AG10803 (cell line): ENCODE data around the genes CYB561, CSH1 and ERN1.

DNA sequence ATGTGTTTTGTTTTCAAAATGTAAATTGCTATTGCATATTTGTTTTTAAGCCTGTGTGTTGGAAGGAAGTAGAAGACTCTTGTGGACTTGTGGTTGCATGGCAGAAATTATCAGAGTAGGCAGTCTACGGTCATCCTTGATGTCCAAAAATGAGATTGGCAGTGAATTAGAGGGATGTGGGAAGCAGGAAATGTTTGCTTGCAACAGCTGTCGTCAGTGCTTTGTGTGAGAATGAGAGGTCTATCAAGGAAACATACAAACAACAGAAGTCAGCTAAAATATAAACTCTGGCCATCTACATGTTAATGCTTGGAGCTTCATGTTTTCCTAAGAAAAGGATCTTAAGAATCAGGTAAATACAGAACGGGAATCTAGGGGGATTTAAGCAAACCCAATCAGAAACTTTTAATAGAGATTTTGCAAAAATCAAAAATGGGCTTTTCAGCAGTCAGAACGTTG is 196.8 kb downstream of the CYB561 start:
- RRBS = no CpG with 5 or more reads among the region's 4 CpGs

- RRBS = no CpG with 5 or more reads among the region's 5 CpGs
Observed at GRCh38 chr17:63389354-63389963, 56.6 kb downstream of the CYB561 start.

GRCh38 chr17:63445994-63446471 is at the start of gene CYB561:
Gene CYB561 (minus strand): TSS chr17:63446306.
- RRBS = 2% methylated on average over 45 of the region's 63 CpGs

DNA sequence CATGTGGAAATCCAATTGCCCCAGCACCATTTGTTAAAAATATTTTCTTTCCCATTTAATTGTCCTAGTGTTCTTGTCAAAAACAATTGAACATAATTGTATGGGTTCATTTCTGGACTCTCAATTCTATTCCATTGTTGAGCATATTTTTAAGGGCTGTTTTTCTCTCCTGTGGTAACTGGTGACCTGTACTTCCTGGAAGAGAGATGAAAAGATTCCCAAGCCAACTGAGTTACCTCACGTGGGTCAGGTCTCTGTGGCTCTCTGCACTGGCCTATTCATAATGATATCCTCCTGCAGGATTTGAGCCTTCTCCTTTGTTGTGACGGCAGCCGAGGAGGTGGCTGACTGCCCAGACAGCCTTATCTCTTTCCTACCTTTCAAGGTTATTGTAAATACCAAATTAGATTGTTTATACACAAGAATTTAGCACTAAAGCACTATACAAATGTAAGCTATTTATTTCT is 2.7 kb upstream of the ACE start:
- RRBS = no CpG with 5 or more reads among the region's 3 CpGs

- RRBS = no CpG with 5 or more reads among the region's 6 CpGs
Observed at GRCh38 chr17:63503174-63503633, 20.0 kb upstream of the KCNH6 start.

DNA sequence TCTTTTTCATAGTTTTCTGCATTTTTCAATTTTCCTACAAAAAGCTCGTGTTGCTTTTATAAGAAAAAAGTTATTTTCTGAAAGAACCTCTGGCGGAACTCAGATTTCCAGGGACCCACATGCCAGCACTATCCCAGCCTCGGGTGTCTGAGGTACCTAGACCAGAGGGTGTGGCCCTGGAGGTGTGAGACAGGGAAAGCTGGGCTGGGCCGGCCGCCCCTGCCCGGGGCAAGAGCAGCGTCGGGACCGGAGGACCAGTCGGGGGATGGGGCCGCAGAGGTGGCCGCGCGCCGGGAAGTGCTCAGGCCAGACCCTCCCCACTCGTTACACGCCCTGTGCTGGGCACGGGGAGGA is 802 bp upstream of the MAP3K3 start:
- RRBS = 2% methylated on average over 8 of the region's 18 CpGs

GRCh38 chr17:63632443-63632809 is 10.2 kb downstream of the MAP3K3 start:
- RRBS = no CpG with 5 or more reads among the region's 7 CpGs

DNA sequence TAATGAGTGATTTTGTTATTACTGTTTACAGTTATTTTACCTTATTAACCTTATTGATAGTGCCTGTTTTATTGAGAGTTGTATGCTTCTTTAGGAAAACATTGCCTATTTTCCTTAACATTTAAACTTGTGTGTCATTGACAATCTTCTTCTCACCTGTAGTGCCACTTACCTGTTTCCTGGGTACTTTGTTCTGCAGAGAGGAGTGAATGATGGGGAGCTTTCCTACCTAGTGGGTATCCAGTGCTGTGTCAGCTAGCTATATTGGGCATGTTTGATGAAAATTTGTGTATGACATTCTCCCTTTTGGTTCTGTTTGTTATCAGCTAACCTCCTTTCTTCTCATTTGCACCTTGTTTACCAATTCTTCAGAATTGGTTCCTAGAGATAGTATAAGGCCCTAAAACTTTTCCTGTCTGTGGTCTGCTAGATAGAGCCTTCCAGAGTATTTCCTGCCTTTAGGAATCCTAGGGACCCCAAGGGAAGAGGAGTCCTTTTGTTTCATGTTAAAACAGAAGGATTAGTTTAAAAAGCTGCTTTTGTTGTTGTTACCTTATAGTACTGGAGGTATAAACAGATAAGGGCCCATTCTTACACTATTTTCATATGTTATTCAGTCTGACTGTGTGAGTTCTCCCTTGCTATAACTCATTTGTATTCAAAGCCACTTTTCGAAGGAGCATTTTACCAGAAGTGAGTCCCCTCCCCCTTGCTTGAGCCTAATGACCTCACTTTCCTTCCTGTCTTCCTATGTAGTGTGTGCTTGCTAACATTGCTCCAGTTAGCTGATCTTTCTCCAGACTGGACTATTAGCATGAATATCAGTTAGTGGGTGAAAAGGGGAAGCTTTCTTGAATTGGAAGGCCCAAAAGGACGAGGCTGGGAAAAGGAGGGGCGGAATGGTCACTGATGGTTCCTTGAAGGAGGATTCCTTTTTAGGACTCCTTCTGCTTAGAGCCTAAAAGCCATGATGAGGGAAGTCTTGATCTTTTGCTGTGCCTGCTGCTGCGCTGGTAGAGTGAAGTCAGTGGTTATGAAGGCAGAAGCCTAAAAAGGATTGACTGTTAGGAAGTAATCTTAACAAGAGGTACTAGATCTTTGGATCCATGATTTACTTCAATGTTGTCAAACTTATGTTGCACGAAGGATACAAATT is 11.7 kb downstream of the MAP3K3 start:
- RRBS = no CpG with 5 or more reads among the region's 5 CpGs

DNA sequence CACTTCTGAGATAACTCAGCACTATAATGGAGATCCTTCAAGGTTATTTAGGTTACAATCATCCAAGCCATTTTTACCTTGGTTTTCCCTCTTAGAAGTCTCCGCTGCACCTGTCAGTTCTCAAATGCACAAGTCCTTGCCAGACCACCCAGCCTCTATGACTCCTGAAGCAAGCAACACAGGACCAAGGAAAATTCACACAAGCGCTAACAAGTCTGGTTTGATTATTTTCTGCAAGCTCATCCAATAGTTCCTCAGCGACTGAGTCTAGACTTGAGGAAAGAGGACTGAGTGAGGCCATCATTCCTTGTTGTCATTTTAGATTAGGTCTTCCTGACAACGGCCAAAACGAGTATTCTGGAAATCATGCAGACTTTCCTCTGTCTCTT is 703 bp downstream of the CCDC47 start:
- RRBS = no CpG with 5 or more reads among the region's 5 CpGs

GRCh38 chr17:63812880-63813676 is 14.2 kb upstream of the PSMC5 start:
- RRBS = no CpG with 5 or more reads among the region's 14 CpGs

DNA sequence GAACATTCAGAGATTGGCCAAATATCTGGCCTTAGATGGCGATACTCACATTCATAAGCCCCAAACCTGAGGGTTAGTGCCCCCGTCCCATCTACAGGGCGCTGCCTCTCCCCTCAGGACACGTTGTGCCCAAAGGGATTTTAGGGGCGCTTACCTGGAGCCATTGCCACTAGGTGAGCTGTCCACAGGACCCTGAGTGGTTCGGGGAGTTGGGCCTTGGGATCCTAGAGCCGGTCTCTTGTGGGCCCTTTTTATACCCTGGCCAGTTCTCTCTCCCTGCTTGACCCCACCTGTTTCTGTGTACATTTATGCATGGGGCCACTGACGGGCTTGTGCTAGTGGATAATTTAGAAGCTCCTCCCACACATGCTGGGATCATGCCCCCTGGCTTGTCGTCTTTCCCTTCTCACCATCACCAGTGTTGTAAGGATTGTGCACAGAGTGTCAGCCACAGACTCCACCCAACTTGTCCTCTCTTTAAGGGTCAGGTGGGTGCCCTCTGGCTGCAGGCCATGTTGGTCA is at the start of gene CSH1:
Gene CSH1, minus strand, starts transcription at position 227 of the 522 bp plus-strand sequence.
- RRBS = no CpG with 5 or more reads among the region's 9 CpGs

- RRBS = no CpG with 5 or more reads among the region's 8 CpGs
Observed at GRCh38 chr17:63934718-63935055, 2.6 kb upstream of the CD79B start.

- RRBS = no CpG with 5 or more reads among the region's 7 CpGs
Observed at GRCh38 chr17:64047737-64048131, 27.3 kb upstream of the ICAM2 start.

DNA sequence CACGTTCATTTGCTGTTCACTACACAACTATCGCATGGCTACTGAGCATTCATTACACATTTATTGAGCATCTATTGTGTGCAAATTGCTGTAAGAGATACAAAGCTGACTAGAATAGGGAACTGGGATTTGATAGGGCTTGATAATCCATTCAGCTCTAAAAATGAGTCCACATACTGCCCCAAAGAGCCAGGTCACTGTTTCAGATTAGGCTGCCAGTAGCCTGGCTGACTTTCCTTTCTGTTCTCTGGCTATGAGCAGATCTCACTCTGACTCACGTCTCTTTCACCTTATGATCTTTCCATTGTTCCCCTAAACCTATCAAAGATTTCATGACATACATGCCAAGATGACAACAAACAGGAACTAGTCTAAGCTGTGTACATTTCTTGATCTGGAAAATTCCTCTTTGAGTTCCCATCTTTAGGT is 40.7 kb upstream of the ICAM2 start:
- RRBS = no CpG with 5 or more reads among the region's 3 CpGs

- RRBS = 58% methylated on average over 4 of the region's 27 CpGs
Observed at GRCh38 chr17:64063794-64064913, 43.7 kb upstream of the ICAM2 start.

DNA sequence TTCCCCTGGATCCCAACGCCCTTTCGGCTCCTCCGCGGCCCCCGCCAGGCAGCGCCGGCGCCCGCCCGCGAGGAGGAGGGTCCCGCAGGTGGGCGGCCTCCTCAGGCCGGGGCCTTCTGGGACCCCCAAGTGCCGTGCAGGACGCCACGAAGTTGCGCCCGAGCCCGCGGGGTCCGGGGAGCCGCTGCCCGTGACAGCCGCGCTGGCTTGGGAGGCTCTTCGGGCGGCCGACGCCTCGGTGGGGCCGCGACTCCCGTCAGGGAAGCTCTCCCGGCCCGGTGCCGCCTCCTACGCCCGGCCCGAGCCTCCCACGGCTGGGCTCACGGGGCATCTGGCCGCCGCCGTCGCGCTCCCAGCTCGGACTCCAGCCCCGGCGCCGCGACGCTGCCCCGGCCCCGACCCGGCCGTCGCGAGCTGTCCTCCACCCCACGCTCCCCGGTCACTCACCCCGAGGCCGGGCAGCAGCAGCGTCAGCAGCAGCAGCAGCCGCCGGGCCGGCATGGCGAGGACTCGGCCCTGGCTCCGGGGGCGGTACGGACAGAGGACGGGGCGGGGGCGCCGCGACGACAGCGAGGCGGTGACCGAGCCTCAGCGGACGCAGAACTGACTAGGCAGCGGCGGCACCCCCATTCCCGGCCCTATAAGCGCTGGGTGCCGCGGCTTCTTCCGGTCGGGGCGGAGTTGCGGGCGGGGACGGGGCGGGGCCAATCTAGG is at the start of gene ERN1:
Gene ERN1, minus strand, starts transcription at position 616 of the 714 bp plus-strand sequence.
- RRBS = 1% methylated on average over 50 of the region's 96 CpGs

DNA sequence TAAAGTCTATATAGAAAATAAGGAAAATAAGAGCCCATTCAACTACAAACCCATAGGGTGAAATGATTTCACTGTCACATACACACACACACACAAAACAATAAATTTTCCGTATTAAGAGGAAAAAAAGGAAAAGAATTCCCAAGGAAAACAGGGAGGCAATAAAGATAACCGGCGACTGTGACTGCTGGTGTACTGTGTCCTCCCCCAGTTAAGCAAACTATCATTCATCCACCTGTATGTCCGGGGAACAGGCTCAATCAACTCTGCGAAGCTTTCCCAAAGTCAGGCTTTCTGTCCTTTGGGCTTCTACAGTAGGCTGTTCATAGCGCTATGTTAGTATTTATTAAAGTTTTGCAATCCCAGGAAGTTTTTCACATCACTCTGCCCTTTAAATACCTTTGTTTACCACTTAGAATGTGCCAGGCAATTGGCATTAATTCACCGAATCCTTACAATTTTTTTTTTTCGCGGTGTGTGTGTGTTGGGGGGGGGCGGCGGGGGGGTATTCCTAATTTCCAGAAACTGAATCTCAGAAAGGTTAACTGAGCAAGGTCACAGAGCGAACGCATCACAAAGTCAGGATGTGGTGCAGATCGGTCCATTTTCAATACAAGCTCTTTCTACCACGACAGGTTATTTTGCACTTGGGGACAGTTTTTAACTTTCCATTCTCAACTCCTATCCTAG is 15.2 kb upstream of the ERN1 start:
- RRBS = 8% methylated on average over 3 of the region's 15 CpGs

- RRBS = no CpG with 5 or more reads among the region's 6 CpGs
Observed at GRCh38 chr17:64159242-64159613, 29.3 kb upstream of the ERN1 start.

- RRBS = no CpG with 5 or more reads among the region's 8 CpGs
Observed at GRCh38 chr17:64331909-64332542, 58.6 kb downstream of the PECAM1 start.